Hematopoietic multipotent progenitor cell (in vitro differentiated cells): Measurements from ENCODE around the gene GNA12.

- CAGE, long polyA plus RNA = no peak
Measured at GRCh38 chr7:2760364-2761197, 72.6 kb downstream of the AMZ1 start.

- CAGE, long polyA plus RNA = no peak
Measured at GRCh38 chr7:2774620-2775295, 69.3 kb downstream of the GNA12 start.

GRCh38 chr7:2843787-2844839 is at the start of gene GNA12:
Gene GNA12 (minus strand): TSS chr7:2844308.
- CAGE, long polyA plus RNA = no peak

GRCh38 chr7:2880775-2881214 is 36.7 kb upstream of the GNA12 start:
- CAGE, long polyA plus RNA = no peak

DNA sequence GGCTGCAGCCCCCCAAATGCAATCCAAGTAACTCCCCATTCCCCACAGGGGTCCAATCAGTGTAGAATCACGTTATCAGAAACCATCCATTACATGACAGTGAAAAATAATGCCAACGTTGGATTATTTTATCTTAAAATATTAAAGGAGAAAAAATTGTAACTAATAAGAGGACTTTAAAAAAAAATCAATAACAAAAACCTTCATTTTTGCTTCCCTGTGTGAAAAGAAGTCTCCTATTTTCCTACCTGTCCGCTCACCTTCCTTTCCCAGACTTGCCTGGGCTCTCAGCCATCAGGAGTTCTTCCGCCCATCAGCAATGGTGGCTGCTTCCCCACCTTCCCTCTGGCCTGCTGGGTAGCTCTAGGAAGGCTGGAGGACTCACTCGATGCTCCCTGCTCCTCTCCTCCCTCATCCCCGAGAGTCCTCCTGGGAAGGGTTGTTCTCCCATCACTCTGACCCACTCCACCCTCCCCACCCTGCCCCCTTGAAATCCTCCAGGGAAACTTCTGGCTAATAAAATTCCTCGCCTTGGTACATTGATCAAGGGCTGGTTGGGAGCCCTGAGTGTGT is 126.6 kb upstream of the SDK1 start:
- CAGE, long polyA plus RNA = no peak

DNA sequence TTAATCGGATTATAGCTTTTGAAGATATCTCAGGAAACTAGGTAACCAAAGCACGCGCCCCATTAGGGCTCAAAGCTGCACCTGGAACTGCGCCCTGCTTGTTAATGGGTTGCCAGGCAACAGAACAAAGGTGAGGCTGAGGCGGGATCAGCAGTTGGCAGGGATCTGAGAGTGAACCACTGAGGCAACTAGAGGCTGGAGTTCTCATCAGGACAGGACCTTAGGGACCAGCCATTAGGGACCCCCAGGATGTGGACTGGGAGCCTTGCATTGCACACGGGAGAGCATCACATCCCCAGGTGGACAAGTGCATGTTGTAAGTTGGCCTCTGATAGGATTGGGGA is 6.3 kb upstream of the SDK1 start:
- CAGE, long polyA plus RNA = no peak

DNA sequence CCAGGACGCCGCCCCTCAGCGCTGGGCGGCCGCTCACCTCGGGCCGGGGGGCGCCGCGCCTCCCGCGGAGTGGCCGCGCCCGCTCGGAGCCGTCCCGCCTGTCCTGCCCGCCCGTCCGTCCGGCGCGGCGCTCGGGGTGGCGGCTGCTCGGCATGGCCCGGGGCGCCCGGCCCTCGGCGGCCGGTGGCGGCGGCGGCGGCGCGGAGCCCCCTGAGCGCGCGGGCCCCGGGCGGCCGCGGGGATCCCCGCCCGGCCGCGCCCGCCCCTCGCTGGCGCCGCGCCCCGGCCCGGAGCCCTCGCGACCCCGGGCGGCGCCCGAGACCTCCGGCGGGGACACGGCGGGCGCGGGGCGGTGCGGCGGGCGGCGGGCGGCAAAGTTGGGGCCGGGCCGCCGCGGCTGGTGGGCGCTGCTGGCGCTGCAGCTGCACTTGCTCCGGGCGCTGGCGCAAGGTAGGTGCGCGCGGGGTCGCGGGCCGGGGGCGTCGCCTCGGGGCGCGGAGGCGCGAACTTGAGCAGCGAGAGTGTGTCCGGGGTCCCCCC is 453 bp downstream of the SDK1 start:
- CAGE, long polyA plus RNA = no peak

DNA sequence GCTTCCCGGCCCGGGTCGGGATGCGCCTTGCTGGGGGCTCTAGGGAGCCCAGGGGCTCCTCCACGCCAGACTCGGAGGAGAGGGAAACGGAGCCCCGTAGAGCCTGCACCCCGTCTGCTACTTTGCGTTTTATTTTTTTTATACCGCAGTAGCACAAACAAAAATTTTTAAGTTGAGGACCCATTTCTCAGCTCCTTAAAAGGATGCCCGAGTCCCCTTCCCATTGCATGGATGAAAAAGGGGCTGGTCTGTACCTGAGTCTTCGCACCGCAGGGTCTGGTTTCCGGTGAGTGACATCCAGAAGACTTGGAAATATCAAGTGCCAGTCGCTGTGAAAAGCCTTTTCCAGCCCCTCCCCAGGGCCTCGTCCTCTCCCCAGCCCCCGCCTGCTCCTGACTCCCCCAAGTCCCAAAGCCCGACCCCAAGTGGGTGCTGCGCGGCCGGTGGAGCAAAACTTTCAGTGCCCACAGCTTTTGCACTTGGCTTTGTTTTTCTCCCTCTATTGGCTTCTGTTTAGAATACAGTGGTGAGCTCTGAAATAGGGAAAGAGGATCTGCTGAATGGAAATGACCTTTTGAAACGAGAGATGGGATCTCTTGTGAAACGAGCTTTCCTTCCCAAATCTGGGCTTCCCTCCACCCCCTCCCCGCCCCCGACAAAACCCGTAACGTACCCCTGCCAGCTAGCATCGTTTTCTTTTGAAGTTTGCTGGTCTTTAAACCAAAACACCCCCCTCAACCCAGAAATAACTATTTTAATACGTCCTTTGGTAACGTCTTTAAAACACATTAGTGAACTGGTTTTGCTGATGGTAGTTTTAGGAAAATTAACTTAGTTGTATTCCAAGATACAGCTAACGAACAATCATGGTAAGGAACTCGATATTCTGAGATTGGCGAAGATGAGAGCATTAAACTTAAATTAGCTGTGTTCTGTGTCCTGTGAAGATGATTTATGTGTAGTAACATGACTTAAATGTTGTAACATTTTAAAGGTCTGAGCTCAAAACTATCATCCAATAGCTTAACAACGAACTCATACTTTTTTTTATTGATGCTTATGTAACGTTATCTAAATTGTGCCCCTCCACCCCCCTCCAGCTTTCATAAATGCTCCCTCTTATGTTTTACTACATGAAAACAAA is 1.3 kb downstream of the SDK1 start:
- CAGE, long polyA plus RNA = no peak

DNA sequence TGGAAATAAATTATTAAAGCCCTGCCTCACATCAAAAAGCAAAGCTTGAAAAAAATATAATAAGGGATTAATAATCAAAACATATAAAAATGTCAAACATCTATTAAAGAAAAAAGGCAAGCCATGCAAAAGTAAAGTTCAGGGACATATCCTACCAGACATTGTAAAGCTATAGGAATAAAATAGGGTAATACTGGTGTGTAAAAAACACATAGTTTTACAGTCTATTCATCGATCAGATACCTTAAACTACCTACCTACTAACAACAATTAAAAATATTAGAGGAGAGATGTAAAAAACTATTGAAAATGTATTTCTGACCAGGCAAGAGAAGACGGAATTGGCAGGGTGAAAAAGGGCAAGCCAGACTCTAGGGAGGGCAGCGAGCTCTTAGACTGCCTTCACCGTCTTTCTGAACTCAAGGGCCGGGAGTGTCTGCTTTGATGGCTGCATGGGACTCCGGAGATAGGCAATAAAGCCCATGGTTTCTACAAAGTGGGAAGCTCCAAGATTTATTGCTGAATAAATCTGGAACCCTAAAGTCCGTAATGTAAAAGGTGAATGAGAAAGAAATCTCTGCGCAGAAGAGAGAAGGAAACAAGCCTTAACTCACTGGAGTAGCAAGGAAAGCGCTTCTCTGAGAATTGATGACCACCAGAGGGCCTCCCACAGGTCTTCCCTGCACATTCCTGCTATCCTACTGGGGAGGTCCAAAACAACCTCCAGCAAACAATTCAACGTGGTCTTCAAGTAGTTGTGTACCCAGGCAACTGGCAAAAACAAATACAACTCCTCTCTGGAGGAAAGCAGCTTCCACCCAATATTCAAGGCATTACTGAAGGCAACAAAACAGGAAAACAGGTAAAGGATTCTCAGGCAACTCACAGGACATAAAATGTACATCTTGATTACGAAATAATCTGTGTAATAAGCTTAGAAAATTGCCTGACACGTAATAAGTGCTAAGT is 181.2 kb downstream of the SDK1 start:
- CAGE, long polyA plus RNA = no peak

DNA sequence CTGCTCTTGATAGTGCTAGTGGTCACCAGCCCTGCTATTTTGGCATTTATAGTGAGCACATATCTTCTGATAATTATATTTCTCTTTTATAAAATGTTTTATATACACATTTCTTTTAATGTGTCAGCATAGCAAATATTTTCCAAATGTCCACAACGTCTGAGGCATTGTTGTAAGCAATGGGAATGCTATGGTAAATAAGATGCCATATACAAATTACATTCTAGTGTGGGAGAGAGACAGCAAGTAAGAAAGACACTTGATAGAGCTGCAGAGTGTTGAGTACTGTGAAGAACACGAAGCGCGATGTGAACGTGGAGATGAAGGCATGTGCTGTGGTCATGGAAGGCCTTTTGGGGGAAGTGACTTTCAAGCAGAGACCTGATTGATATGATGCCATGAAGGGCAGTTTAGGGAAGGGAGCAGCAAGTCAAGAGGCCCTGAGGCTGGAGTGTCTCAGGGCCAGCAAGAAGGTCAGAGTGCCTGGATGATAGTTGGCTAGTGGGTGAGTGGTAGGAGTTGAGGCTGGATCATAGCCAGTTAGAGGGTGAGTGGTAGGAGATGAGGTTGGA is 226.1 kb downstream of the SDK1 start:
- CAGE, long polyA plus RNA = no peak

- CAGE, long polyA plus RNA = no peak
Measured at GRCh38 chr7:3638967-3639266, 337.9 kb downstream of the SDK1 start.

DNA sequence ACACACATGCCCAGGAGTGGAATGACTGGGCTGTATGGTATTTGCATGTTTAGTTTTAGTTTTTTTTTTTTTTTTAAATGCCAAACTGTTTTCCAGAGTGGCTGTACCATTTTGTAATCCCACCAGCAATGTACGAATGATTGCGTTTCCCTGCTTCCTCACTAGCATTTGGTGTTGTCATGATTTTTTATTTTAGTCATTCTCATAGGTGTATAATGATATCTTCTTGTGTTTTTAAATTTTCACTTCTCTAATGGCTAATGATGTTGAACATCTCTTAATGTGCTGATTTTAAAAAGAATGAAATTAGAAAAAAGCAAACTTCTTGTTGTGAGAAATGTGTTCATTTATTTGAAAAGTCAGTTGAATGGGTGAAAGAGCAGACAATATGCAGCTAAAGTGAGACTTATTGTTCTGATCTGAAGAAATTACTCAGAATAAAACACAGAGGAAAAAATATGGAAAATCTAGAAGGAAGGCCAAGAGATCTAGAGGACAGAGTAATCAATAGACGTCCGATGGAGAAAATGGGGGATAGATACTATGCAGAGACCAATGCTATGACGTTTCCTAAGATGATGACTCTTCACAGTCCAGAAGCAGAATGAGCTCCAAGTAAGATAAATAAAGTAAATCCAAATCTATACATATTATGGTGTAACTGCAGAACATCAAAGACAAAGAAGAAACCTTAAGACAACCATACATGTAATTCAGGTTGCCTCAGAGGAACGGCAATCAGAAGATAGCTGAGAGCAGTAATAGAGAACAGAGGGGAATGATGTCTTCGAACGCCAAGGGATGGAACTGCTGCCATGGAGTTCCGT is 350.2 kb downstream of the SDK1 start:
- CAGE, long polyA plus RNA = no peak

DNA sequence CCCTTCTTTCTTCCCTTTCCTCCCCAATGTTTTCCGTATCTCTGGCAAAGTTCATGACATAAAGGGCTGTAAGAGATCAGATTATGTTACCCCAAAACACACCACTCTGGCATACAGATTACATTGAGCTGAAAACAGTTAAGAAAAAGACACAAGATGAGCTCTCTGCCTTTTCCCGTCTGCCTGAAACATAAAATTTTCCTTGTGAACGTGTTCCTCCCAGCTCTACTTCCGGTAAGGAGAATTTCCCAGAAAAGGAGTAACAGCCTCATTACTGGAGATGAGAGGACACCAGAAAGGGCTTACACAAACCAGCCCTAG is 441.1 kb downstream of the SDK1 start:
- CAGE, long polyA plus RNA = no peak

- CAGE, long polyA plus RNA = no peak
Measured at GRCh38 chr7:3754464-3755409, 453.7 kb downstream of the SDK1 start.

DNA sequence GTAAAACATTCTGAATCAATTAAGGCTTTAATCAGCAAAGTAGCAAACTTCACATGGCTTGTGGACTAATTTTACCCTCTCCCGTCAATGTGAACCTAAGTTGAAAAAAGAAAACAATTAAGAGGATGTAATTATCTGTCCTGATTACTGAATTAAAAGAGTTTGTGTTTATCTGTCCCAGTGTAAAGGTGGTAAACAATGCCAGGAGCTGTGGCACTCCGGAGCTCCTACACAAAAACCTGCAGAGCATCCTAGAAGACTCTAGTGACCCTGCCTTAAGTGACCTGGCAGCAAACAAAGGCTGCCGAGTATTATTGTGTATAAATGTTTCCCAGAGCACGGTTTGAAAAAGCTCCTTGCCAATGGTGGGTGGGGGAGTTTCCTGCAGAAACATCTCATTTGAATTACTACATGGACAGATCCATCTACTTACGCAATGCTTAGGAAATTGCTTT is 560.7 kb downstream of the SDK1 start:
- CAGE, long polyA plus RNA = no peak

- CAGE, long polyA plus RNA = no peak
Measured at GRCh38 chr7:4723461-4723756, 41.3 kb downstream of the FOXK1 start.

- CAGE, long polyA plus RNA = no peak
Measured at GRCh38 chr7:4725891-4726037, 43.7 kb downstream of the FOXK1 start.

GRCh38 chr7:4738620-4739448 is 36.6 kb upstream of the AP5Z1 start:
- CAGE, long polyA plus RNA = no peak

GRCh38 chr7:4744538-4745707 is 30.5 kb upstream of the AP5Z1 start:
- CAGE, long polyA plus RNA = no peak

DNA sequence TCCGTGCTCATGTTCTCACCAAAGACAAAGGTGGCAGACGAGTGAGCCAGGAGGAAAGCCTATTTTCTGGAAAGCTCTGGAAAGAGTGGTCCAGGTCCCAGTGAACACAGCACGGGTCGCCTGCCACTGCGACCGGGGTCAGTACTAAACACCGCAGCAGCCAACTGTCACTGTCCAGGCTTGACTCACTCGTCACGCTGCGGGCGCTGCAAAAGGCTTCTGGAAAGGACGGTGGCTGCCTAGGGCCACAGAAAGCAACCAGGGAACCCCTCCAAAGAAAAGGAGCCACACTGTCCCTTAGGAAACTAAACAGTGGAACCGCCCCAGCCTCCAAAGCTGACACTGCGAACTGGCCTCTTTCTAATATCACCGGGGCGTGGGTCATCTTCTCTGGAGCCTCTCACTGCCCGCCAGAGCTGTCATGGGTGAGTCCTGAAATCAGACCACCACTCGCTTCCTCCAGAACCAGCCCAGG is 4.0 kb downstream of the RADIL start:
- CAGE, long polyA plus RNA = no peak